ENCODE data around the gene TRPV6.

GRCh38 chr7:140911131-140911510, 13.6 kb downstream of the BRAF start:
- PRO-cap = no peak

DNA sequence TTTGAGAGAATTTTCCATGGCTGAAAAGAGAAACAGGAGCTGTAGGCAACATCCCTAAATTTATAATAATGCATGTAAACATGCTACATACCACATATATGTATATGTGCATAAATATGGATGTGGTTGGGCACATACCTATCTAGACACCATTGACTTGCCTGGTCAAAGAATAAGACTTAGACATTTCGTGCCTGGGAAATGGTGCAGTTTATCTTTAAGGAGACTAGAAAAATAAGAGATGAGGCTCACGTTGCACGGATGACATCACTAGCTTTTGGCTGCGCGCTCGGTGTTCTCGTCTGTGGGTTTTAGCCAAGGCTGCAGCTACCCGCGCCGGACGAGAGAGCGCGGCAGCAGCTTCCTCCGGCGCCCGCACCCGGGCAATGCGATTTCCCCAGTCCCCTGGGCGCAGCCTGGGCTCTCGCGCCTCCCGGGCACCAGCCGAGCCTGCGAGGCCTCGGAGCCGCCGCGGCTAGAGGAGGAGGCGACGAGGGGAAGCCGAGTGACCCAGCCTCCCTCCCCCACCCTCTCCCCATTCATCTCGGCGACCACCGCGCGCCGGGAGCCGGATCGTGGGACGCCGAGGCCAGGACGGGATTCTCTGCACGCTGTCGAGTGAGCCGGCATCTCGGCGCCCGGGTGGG, 1.4 kb upstream of the TMEM178B start:
- PRO-cap = unidirectional peak, plus-strand start at position 293 of the sequence

DNA sequence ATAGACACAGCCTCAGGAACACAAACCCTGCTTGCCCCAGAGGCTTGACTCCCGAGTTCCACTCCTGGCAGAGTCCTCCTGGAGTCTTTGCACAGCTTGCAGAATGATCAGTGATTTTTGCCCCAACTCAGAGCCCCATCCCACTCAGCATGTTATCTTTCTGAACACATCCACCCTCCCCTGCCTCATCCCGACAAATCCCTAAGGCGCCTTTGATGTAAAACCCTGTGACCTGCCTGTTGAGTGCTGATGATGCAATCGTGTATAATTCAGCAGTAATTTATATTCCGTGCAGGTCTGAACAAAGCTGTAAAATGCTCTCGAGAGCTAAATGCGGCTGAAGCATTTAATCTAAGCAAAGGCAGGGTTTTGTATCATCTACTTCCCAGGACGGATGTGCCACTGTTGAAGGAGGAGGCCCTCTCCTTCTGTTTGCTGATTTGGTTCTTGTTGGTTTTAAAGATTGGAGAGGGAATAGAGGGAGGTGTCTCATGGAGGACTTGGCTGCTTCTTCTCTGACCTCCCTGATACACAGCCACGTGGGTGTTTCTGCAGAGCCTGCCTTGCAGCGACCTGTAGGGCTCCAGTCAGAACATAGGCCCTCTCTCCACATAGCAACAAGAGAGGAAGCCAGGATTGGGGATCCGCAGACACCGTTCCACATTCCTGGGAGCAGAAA, 90.4 kb upstream of the AGK start:
- PRO-cap = no peak

DNA sequence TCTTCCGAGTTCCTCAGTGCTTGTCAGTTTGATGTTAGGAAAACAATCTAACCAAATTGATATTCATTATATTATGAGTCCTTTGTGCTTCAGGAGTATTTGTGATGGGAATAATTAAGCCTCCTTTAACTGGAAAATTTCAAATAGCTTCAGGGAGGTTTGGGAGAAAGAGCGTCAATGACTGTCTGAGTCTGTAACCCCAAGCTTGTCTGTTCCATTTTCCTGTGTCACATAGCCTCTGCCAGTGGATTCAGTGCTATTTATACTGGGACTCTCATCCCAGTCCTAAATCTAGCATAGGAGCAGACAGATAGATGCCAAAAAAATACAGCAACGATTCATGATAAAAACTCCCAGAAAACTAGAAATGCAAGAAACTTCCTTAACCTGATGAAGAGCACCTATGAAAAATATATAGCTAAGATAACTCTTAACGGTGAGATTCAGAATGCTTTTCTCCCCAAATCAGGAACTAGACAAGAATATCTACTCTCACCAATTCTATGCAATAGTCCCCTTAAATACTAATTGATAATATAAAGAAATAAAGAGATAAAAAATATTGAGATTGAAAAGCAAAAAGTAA, 15.8 kb upstream of the AGK start:
- PRO-cap = no peak

DNA sequence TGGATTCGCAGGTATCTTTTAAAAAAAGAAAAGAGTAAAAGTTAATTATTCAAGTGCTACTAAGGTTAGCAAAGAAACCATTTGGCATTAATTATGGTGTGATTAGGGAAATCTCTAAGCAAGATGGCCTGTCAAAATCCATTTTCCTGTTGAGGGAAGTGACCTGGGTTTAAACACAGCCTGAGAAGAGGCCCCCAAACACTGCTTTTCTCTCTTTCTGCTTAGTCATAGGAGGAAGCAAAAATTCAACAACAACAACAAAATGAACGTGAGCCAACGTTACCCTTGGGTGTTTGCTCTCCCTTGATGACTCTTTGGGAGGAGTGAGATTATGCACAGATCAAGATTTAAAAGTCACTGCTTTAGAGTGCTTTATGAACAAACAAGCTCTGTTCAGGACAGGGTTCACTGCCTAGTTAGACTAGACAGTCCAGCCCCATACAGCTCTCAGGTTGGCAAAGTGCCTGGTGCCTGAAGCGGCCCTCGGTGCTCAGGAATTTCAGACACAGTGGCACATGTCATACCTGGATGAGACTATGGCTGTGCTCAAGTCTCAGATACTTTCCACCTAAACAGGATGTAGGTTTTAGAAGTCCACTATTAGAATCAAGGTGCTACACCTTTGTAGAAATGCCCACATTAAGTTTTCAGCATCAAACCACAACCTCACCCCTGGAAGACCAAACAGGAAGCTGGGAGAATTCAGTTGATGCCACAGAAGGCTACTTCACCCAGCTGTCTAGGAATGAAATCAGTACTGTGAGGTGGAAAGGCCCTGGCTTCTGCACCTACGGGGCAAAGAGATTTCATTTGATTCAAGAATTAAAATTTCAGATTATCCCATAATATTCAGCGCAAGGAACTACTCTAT, 38.8 kb downstream of the DENND11 start:
- PRO-cap = no peak

- PRO-cap = no peak
Observed at GRCh38 chr7:142308302-142308865, 50.5 kb upstream of the PRSS58 start.

GRCh38 chr7:142320782-142321158, 62.9 kb upstream of the PRSS58 start:
- PRO-cap = no peak

DNA sequence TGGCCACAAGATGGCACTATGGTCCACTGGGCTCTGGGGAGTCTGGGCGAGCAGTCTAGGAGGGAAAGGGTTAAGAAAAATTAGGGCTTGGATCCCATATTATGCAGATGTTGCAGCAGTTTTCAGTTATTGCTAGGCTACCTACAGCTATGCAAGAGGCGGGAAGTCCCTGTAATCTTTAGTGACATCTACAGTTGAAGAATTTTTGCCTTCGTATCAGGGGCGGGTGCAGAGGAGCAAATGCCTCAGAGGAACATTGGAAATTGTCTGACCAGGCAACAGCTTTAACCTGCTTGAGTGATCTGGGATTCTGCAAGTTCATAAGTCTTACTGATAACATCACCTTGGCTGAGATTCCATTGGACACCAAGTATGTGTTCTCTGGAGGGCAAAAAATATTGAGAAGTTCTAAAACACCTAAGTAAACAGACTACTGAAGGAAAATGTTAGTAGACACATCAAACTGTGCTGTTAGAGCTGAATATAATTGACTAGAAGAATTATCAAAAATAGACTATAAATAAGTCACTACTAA, 238.9 kb upstream of the PRSS58 start:
- PRO-cap = no peak

- PRO-cap = no peak
Observed at GRCh38 chr7:142544082-142544357, 205.3 kb upstream of the PRSS1 start.

GRCh38 chr7:142563464-142563965, 185.8 kb upstream of the PRSS1 start:
- PRO-cap = no peak

- PRO-cap = no peak
Observed at GRCh38 chr7:142740000-142740305, 9.3 kb upstream of the PRSS1 start.

DNA sequence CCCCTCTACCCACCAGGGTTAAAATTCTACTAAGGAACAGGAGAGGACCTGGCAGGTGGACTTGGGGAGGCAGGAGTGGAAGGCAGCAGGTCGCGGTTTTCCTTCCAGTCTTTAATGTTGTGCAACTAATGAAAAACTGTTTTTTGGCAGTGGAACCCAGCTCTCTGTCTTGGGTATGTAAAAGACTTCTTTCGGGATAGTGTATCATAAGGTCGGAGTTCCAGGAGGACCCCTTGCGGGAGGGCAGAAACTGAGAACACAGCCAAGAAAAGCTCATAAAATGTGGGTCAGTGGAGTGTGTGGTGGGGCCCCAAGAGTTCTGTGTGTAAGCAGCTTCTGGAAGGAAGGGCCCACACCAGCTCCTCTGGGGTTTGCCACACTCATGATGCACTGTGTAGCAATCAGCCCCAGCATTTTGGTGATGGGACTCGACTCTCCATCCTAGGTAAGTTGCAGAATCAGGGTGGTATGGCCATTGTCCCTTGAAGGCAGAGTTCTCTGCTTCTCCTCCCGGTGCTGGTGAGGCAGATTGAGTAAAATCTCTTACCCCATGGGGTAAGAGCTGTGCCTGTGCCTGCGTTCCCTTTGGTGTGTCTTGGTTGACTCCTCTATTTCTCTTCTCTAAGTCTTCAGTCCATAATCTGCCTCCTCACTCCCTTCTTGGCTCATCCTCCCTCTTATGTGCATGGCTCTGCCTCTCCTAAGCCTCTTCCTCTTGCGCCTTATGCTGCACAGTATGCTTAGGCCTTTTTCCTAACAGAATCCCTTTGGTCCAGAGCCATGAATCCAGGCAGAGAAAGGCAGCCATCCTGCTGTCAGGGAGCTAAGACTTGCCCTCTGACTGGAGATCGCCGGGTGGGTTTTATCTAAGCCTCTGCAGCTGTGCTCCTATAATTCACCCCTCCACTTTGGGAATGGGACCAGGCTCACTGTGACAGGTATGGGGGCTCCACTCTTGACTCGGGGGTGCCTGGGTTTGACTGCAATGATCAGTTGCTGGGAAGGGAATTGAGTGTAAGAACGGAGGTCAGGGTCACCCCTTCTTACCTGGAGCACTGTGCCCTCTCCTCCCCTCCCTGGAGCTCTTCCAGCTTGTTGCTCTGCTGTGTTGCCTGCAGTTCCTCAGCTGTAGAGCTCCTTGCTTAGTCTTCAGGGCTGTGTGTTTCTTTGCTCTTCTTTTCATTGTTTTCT, 17.7 kb downstream of the PRSS2 start:
- PRO-cap = no peak

DNA sequence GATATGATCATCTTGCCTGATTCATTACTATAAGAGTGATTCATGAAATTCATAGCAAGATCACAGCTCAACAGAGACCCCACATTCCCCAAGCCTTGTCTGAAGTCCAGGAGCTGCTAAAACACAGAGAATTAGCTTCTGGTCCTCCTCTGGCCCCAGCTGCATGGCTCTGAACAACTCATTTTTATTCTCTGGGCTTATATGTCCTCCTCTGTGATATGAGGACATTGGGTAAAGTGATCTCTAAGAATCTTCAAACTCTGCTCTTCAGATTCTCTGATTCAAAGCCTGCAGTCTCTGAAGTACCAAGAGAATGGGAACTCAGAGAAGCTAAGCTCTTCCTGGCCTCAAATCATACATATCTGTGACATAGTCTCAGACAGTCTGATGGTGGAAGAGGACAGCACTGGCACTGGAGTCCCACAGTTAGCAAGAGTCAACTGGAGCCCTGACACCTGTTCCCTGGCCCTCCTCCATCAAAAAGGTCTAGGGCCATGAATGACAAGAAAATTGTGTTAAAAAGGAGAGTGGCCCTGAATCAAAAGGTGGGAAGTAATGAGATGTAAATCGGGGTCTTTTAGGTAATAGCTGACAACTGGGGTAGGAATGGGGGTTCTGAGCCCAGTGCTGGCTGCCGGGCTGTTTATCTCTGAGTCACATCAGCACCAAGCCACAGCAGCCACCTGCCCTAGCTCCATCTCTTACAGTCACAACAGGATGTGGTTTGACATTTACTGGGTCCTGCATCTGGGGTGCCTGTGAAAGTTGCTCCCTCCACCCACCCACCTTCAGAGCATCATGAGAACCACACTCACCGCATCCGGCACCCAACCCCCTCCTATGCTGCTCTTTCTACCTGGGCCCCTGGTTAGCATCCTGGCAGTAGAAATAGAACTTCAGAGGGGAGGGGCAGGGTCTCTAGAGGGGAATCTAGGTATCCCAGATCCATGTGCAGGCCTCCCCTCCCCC, 37.7 kb downstream of the PRSS2 start:
- PRO-cap = no peak

GRCh38 chr7:142885414-142886173, at the start of gene TRPV6:
Gene TRPV6, minus strand, starts transcription at chr7:142885745.
- PRO-cap = no peak

GRCh38 chr7:143014957-143015494, 11.9 kb downstream of the OR9A2 start:
- PRO-cap = no peak

- PRO-cap = no peak
Observed at GRCh38 chr7:143205836-143206500, 15.9 kb upstream of the TAS2R40 start.

DNA sequence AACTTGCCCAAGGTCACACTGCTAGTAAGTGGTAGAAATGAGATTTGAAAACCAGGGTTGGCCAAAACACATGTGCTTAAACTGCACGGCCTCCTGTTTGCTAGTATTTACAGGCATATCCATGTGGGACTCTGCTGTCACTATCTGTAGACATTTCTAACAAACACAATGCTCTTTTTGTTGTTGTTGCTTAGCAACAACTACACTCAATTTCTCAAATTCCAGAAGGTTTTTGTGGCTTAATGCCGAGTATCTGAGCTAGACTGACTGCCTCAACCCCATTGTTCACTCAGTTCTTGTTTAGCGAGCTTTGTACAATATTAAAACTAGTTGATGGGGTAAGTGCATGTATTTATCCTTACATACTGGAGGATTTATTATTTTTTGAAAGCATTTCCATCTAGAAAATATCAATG, 5.4 kb upstream of the TMEM139 start:
- PRO-cap = no peak

DNA sequence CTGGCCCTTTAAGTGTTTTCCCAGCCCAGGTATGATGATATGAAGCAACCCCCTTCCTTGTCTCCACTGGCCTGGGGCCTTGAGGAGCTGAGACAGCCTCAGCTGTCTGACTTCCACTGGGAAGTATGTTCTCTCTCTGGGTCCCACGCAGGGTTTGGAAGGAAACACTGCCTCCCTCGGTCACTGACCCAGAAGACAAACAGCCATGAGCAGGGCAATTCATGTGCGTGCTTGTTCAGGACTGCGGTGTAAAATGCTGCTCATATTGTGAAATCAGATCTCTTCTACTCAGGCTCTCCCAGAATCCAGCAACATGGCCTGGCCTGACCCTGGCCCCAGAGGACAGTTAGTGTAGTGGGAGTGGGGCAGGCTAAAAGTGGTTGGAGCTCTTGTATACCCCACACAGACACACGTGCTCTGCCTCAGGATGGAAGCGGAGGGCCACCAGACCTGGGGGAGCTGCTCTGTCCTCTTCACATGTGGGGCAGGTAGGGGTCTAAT, 2.8 kb downstream of the CLCN1 start:
- PRO-cap = no peak

DNA sequence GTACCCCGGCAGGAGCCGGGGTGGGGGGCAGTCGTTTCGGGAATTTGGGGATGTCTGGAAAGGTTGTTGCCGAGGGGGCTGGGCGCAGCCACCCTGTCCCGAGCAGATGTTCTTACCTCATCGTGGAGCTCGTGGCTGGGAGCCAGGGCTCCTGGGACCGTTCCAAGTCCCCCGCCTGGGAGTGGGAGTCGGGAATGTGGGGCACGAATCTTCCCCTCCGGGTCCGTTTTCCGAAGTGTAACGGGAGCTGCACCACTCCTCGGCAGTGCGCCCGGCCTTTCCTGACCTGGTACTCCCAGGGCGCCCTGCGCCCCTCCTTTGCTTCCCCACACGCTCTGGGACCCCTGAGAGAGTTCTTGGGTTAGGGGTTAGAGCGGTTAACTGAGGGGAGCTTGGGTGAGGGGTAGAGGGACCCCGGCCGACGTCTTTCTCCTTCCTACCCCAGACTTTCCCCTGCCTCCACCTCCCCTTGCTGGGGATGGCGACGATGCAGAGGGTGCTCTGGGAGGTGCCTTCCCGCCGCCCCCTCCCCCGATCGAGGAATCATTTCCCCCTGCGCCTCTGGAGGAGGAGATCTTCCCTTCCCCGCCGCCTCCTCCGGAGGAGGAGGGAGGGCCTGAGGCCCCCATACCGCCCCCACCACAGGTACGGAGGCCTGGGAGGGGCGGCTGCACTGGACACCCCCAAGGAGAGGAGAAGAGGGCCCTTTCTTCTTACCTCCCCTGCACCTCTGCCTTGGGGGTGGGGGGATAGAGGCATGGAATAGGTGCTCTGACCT, 847 bp downstream of the ZYX start:
- PRO-cap = bidirectional peak, plus-strand start at position 171 of the sequence, minus-strand start at position 122 of the sequence; bidirectional peak, plus-strand start at position 458 of the sequence, minus-strand start at position 480 of the sequence

DNA sequence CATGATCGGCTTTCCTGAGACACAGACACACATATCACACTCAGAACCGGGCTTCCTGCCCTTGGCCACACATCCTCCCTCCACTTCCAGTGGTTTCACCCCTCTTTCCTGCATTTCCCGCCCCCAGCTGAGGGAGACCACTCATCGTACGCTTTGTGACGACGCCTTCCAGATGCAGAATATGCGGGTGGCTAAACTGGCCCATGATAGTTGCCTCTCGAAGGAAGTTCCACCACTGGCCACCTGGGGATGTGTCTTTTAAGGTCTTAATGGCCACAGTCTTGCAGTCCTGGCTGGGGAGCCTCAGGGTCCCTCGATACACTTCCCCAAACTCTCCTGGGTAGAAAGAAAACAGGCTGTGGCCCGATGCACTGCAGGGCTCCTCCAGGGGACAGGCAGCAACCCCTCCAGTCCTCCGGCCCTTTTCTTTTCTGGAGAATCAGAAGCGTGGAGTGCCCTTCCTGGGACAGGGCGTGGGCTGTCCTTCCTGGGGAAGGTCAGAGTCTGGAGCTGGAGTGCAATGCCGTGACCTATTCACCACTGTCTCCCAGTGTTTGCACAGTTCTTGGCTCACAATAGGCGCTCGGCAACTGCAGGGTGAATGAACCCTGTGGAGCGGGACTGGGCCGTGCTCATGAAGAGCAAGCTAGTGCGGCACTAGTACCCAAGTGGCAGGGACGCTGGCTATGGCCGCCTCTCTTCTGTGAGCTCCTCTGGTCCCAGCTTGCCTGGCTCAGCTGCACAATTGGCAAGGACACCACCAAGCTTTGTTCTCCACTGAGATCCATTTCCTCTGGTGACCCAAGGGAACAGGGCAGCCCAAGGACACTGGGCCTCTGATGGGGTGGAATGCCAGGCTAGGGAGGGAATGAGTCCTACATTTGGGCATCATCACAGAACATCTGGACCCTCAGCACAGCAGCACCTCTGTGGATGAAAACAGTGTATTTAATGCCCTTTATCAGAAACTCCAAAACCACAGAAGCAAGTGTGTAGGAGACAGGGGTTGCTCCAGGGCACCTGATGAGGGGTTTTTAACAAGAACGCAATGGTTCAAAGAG, 13.2 kb downstream of the EPHA1 start:
- PRO-cap = no peak

All from osteocyte (in vitro differentiated cells).